Endometrial microvascular endothelial cells (primary cell): ENCODE measurements around a stretch of chr1.

GRCh38 chr1:87226189-87226962 is 102.3 kb upstream of the LMO4 start:
- RAMPAGE, long total RNA, result no peak

DNA sequence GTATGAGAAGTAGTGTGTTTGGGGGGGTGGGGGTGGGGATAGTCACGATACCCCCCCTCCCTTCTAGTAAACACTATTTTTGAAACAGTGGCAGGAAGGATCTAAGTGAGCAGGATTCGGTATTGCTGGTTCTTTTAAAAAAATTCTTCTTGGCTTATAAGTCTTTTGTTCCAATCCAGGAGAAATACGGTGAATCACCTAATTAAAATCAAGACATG is 805 bp downstream of the LMO4 start:
- RAMPAGE, long total RNA, result no peak

- RAMPAGE, long total RNA, result no peak
Observed at GRCh38 chr1:88982594-88983416, 9.6 kb downstream of the KYAT3 start.

DNA sequence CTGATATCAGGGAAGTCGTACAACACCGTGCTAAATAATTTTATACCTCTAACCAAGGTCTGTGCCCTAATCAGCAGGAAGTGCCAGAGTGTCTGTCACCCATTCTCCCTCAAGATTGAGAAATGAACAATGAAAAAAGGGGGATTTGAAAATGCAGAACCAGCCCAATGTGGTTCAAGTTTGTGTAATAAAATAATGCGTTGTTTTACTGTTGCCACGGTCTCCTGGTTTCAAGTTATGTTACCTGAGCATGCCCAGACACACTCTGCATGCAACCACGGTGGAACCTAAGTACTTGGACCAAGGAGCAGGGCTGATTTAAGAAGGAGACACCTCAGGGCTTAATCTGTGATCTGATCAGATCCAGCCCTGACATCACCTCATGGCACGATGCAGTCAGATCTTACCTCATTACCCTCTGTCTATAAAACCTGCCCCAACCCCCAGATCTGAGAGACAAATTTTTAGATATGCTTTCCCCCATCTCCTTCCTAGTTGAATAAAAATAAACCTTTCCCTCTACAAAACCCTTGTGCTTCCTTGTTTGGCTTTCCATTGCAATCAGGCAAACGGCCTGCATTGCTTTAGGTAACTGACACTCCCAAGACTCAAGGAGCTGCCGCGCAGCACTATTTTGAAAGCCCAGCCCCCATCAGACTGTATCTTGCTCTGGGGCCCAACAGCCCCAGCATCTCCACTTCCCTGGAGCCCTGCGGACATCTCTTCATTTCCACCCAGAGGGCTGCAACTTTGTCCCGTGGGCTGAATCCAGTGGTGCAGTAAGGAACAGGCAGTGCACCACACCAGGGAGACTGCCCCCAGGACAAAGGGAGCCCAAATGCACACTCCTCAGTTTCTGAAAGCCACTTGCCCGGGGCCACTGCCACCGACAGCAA is 14.9 kb downstream of the GBP1 start:
- RAMPAGE, long total RNA, result no peak

GRCh38 chr1:89129832-89130399 is 4.0 kb upstream of the GBP2 start:
- RAMPAGE, long total RNA, result no peak

DNA sequence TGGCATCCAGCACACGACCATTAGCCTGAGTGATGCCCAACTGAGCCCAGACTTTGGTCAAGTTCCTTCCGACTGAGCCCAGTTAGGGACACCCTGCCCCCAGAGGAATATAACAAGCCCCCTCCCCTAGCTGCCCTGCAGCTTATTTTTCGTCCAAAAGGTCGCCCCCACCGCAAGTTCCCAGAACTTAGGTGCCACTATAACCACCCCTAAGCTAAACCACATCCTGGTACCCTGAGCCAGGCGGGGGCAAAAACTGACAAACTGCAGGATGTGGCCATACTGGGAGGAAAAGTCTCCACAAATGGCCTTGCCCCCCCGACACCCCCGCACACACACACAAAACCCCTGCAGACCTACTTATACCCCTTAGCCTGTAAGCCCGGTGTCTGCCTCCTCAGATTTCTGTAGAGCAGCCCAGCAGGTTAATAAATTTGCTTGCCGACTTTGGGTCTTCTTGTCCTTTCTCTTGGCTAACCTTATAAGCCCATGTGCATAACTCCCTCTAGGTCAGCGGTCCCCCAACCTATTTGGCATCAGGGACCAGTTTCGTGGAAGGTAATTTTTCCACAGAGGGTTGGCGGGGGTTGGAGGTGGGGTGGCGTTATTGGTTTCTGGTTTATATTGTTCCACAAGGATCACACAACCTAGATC is 13.0 kb downstream of the GBP5 start:
- RAMPAGE, long total RNA, result no peak

- RAMPAGE, long total RNA, result no peak
Observed at GRCh38 chr1:89453233-89453730, 71.3 kb upstream of the LRRC8B start.

DNA sequence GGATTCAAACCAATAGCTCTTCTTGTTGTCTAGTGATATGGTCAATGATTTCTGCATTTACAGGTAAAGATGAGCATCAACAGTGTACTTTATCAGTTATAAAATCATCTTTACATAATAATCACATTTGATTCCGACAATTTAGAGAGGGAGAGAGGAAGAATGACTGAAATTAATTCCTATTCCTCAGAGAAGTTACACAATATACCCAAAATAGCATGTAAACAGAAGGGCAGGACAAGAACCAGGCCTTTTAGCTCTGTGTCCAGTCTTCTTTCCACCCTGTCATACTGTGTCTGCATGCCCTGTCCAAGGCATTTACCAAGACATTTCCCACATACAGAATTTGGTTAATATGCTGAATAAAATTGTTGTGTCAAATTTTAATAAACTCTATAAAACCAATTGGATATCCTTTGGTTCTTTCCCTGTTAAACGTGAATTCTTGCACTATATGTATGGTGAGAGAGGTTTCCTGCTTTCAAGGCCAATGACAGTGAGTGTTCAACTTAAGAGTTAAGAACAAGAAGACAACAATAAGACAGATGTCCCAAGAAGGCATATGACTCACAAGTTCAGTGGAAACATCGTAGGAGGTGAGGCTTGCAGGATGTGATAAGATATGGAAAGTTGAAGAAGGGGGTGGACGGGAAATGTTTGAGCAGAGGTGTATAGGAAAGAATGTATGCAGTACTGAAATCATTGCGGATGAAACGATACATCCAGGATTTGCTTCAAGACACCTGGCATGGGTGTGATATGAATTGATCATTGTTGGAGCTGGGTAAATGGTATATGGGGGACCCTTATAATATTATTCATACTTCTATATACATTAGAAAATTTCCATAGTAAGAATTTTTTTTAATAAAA is 20.8 kb downstream of the LRRC8B start:
- RAMPAGE, long total RNA, result no peak

GRCh38 chr1:89547501-89548140 is 23.0 kb downstream of the LRRC8B start:
- RAMPAGE, long total RNA, result no peak

- RAMPAGE, long total RNA, result no peak
Observed at GRCh38 chr1:89566449-89567419, 42.1 kb downstream of the LRRC8B start.

DNA sequence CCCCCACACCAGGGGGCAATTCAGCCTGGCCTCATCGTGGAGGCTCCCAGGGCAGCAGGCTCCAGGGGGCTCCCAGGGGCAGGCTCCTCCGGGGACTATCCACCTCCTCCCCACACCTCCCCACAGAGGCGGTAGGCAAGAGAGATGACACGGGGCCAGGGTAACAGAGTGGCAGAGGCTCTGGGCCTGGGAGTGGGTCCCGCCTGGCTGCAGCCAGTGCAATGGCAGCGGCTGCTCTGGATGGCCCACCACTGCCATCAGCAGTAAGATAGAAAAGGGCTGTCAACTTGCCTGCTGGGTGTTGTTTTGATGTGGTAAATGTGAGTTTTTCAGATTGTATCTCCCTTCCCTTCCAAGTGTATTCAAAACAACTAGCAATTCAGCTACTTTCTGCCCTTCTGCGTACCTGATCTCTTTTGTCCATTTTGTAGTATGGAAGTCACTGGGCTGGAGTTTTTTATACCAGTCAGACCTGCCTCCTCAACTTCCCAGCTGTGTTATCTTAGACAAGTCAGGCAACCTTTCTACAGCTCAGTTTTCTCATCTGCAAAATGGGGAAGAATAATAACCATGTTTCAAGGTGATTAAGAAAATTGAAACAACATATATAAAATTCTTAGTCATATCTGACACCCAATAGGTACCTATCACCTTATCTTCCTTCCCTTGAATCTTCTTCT is 22.2 kb upstream of the LRRC8C start:
- RAMPAGE, long total RNA, result no peak

DNA sequence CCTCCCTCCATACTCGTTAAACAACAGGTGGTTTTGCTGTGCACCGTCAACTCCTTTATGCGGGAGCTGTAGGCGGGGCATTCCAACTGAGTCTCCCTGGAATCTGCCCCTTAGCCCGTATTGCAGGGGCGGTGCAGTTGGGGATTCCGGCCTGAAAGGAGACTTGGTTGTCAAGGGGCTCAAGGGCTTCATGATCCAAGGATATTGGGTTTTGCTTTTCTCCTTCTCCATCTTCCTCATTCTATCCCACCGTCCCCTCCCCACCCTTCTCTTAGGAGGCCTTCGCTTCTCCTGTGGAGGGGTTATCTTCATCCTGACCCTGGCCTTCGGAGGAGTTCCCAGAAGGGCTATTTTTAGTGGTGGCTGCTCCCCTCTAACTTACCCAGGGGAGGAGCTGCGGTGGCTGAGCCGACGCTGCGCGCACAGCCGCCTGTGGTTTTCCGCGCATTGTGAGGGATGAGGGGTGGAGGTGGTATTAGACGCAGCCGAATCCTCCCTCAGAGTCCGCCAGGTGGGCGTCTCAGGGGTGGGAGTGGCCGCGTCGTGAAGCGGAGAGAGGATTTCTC is 562 bp upstream of the LRRC8C start:
- RAMPAGE, long total RNA, result no peak

GRCh38 chr1:89727705-89728218 is 93.1 kb upstream of the LRRC8D start:
- RAMPAGE, long total RNA, result no peak

GRCh38 chr1:89833939-89834473 is 13.2 kb downstream of the LRRC8D start:
- RAMPAGE, long total RNA, result no peak

- RAMPAGE, long total RNA, result no peak
Observed at GRCh38 chr1:89836766-89837449, 16.1 kb downstream of the LRRC8D start.

GRCh38 chr1:89895959-89897171 is 75.5 kb downstream of the LRRC8D start:
- RAMPAGE, long total RNA, result no peak

- RAMPAGE, long total RNA, result no peak
Observed at GRCh38 chr1:89995443-89995838, 531 bp downstream of the ZNF326 start.

GRCh38 chr1:89996346-89996867 is 1.5 kb downstream of the ZNF326 start:
- RAMPAGE, long total RNA, result no peak

GRCh38 chr1:90012558-90013359 is 17.8 kb downstream of the ZNF326 start:
- RAMPAGE, long total RNA, result no peak

DNA sequence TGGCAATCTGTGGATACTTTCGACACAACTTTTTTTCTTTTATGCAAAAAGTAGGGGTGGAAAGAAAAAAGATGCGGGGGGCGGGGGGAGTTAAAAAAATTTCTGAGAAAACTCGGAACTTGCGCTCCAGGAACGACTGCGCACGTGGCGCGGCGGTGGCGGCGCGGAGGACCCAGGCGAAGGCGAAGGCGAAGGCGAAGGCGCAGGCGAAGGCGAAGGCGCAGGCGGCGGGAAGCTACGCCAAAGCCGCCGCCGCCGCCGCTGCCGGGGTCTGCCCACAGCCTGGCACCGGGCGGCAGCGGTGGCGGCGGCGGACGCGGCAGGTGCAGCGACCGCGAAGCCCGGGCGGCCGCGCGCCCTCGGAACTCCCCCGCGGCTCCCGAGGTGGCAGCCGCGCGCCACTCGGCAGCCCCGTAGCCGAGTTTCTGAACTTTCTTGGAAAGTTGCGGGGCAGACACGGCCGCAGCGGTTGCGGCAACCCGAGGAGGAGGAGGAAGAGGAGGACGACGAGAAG is 306 bp upstream of the BARHL2 start:
- RAMPAGE, long total RNA, result no peak